GM12892 (cell line): ENCODE data around the genes TANGO2 and SDF2L1.

GRCh38 chr22:20020674-20021220 lies at the start of gene TANGO2:
TANGO2 (plus strand) TSS chr22:20021110.
- RRBS = 1% methylated on average over 38 of the region's 61 CpGs

- RRBS = 77% methylated on average over 3 of the region's 34 CpGs
Observed at GRCh38 chr22:20114629-20115735, 922 bp upstream of the RANBP1 start.

- RRBS = no CpG with 5 or more reads among the region's 18 CpGs
Observed at GRCh38 chr22:20127674-20128613, 3.7 kb upstream of the ZDHHC8 start.

DNA sequence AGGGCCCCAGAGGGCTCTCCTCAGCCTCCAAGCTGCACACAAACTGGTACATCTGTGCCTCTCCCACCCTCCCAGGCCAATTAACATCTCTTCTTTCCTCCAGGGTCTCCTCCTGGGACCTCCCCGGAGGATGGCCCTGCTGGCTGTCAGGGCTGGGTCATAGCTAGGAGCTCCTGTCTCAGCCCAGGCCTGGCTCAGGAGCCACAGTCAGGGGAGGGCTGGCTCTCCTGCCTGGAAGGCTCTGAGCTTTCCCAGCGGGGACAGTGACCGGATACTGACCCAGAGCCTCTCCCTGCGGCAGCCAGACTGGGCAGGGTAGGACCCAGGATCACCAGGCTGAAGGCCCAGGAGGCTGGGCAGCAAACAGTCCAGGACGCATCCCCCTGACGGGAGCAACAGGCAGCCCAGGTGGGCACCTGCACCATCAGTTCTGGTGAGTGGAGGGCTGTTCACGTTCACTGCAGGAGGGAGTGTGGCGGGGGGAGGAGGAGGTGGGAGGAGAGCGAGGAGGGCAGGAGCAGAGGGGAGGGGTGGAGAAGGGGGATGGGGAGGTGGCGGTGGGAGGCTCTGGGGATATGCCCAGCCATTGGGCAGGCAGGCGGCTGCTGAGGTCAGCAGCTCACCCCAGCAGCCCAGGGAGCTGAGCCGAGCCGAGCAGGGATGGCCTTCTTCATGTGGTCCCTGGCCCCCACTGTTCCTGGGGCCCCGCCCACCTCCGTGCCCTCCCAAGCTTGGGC lies 22.0 kb downstream of the RTN4R start:
- RRBS = no CpG with 5 or more reads among the region's 15 CpGs

DNA sequence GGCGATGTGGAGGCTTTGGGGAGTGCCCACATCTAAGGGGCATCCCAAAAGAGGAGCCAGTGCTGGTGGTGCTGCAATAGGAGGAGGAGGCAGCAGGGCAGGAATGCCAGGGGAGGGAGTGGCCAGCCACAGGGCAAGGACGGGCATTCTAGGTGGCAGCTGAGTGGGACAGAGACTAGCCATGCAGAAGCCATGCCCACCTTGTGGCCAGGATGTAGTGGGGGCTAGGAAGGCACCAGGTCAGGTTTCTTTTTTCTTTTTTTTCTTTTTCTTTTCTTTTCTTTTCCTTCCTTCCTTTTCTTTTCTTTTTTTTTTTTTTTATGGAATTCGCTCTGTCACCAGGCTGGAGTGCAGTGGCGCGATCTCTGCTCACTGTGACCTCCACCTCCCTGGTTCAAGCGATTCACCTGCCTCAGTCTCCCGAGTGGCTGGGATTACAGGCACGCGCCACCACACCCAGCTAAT lies 18.8 kb downstream of the DGCR6L start:
- RRBS = no CpG with 5 or more reads among the region's 9 CpGs

DNA sequence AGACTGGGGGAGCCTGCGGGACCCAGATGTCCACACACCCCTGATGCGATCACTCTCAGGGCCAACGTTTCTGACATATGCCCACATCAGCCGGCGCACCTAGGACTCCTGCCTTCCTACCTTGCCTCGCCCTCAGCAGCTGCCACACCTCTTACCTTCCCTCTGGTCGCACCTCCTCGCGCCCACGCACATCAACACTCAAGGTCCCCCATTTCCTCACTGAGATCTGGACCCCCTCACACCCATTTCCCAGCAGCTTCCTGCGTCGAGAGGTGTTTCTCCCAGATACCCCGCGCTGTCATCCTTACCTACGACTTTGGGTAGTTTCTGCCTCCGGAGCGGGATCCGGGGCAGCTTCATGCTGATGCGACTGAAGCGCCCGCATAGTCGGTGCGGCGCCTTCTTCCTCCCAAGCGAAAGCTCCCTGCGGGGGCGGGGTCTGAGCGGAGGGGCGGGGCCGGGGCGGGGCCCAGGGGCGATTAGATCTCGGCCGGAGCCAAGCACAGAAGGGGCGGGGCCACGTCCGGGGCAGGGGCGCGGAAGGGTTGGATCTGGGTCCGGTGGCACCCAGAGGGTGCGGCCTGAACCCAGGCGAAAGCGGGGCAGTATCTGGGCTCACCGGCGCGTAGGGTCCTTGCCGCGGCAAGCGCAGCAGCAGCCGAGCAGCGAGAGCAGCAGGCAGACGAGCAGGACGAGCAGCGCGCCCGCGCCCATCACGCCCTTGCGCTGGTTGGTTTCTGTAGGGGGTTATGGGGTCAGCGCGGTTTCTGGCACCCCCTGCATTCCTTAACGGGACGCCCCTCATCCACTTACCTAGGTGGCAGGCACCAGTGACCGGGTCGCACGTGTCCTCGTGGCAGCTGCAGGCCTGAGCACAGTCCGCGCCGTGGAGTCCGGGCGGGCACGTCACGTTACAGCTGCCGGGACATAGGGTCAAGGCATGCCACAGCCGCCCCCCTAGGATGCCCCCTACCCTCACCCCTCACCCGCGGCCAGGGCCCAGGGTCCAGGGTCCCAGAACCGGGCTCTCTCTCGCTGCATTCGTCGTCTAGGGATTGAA lies 8.4 kb downstream of the SCARF2 start:
- RRBS = 48% methylated on average over 13 of the region's 82 CpGs

GRCh38 chr22:20504090-20504624 lies 3.3 kb upstream of the MED15 start:
- RRBS = no CpG with 5 or more reads among the region's 4 CpGs

DNA sequence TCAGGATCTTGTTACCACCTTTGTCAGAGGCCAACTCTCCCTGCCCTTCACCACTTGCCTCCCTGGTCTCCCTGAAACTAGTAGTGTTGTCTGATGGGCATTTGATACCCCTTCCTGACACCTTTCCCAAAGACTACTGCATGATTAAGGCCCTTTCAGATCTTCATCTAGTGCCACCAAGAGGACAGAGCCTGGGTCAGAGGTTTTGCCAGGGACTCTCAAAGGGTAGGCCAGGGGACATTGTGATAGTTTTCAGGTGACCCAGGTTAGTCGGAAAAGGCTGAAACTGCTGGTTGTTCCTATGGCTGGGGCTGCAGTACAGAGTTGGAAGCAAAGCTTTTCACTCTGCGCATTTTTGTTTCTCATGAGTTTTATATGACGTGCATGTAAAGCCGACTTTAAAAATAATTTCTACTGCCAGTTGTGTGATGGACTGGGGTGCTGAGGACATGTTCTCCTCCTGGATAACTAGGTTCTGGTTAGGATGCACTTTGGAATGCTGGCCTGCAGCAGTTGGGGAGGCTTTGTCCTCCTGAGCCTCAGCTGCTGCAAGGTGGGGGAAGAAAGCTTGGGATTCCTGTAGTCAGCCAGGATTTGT lies 50.8 kb downstream of the MED15 start:
- RRBS = no CpG with 5 or more reads among the region's 4 CpGs

DNA sequence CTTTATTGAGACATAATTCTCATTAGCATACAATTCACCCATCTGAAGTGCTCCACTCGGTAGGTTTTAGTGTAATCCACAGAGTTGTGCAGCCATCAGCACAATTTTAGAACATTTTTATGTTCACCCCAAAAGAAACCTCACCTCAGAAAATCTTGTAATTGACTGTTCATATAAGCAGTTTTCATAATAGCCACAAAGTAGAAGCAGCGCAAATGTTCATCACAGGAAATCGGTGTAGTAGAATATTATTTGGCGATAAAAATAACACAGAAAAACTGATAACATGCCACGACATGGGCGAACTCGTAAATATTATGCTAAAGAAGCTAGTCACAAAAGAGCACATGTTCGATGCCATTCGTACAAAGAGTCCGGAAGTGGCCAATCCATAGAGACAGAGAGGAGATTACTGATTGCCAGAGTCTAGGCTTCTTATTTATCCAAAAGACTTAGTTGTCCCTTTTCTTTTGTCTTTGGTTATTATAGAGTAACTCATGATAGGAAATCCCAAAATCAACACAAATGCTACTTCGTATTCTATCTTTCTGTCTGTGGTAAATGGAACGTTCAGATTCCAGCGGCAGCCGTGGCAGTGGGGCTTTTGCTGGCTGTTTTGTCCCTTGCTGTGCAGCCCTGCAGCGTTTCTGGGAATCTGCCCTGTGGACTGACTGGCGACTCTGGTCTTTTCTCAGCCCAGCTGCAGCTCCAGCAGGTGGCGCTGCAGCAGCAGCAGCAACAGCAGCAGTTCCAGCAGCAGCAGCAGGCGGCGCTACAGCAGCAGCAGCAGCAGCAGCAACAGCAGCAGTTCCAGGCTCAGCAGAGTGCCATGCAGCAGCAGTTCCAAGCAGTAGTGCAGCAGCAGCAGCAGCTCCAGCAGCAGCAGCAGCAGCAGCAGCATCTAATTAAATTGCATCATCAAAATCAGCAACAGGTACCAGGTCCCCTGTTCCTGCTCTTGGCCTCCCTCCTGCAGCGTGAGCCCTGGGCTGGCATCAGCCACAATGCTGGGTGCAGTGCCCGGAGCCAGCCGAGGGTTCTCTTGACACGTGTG lies 56.7 kb downstream of the MED15 start:
- RRBS = 100% methylated on average over 3 of the region's 23 CpGs

GRCh38 chr22:20565062-20566018 lies 57.9 kb downstream of the MED15 start:
- RRBS = no CpG with 5 or more reads among the region's 18 CpGs

DNA sequence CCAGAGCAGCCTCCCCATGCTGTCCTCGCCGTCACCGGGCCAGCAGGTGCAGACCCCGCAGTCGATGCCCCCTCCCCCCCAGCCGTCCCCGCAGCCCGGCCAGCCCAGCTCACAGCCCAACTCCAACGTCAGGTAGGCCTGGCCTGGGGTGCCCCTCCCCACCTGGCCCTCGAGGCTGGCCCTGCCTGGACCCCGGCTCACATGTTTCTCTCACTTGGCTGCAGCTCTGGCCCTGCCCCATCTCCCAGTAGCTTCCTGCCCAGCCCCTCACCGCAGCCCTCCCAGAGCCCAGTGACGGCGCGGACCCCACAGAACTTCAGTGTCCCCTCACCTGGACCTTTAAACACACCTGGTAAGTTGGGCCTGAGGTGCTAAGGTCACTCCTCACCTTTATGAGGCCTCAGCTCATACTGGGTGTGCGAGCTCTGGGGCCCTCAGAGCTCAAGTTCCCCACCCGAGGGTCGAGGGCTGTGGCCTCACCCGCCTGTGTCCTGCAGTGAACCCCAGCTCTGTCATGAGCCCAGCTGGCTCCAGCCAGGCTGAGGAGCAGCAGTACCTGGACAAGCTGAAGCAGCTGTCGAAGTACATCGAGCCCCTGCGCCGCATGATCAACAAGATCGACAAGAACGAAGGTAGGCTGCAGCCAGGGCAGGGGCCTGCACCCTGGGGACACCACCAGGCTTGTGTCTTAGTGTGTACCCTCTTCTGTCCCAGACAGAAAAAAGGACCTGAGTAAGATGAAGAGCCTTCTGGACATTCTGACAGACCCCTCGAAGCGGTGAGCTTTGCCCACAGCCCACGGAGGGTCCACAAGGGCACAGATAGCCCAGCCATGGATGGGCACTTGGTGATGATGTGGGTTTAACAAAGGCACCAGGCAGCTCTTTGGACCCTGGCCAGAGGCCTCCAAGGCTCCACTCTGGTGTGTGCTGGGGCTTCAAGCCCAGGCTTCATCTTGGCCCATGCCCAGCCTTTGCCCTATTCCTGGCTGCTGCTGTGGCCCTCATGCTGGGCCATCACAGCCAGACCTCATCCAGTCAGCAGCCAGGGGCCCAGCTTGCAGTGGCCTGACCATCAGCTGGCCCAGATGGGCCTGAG lies 75.6 kb downstream of the MED15 start:
- RRBS = 95% methylated on average over 8 of the region's 28 CpGs

DNA sequence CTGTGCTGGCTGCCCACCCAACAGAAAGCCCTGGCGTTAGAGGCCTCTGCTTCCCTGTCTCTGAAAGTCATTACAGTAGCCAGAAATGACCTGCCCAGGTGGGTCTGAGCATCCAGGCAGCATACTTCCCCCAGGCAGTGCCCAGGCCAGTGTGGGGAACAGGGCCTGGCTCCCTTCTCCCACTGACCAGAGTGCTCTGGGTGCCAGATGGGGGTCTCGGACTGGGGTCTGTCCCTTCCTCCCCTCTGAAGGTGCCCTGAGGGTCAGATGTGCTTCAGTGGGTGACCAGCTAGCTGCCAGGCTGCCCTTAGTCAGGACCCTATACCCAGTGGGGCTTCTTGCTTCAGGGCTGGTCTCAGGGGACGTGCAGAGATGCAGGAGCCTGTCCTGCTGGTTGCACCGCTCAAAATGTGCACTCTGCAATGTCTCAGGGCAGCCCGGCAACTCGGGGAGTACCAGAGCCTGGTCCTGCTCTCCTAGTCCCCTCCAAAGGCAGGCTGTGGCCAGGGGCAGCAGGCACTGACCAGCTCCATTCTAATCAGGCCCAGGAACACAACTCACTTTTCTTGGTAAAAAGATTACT lies 80.6 kb downstream of the MED15 start:
- RRBS = no CpG with 5 or more reads among the region's 6 CpGs

DNA sequence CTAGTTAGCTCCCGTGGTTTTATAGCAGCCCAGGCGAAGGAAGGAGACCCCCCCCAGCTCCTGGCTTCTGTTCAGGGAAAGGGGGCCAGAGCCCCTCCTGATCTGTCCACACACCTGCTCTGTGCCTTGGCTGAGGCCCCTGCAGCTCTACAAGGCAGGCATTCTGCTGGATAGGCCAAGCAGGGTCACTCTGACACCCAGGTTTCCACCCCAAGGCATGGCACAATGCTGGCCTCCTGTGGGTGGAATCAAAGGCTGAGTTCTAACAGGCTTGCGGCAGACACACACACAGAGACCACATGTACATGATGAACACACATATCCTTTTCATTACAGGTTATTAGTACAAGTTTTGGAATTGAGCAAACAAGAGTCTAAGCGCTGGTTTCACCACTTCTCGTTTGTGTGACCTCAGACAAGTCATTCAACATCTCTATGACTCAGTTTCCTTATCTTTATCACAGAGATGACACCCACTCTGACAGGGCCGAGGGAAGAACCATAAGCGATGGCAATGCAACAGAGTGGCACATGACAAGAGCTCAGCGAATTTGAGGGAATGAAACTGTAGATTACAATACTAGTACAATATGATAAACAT lies 7.6 kb downstream of the SERPIND1 start:
- RRBS = no CpG with 5 or more reads among the region's 8 CpGs

GRCh38 chr22:20956739-20957537 lies 10.1 kb upstream of the AIFM3 start:
- RRBS = 11% methylated on average over 25 of the region's 65 CpGs

GRCh38 chr22:21044881-21045435 lies 788 bp upstream of the LRRC74B start:
- RRBS = 0% methylated on average over 2 of the region's 14 CpGs

GRCh38 chr22:21417891-21418327 lies 738 bp downstream of the HIC2 start:
- RRBS = no CpG with 5 or more reads among the region's 27 CpGs

DNA sequence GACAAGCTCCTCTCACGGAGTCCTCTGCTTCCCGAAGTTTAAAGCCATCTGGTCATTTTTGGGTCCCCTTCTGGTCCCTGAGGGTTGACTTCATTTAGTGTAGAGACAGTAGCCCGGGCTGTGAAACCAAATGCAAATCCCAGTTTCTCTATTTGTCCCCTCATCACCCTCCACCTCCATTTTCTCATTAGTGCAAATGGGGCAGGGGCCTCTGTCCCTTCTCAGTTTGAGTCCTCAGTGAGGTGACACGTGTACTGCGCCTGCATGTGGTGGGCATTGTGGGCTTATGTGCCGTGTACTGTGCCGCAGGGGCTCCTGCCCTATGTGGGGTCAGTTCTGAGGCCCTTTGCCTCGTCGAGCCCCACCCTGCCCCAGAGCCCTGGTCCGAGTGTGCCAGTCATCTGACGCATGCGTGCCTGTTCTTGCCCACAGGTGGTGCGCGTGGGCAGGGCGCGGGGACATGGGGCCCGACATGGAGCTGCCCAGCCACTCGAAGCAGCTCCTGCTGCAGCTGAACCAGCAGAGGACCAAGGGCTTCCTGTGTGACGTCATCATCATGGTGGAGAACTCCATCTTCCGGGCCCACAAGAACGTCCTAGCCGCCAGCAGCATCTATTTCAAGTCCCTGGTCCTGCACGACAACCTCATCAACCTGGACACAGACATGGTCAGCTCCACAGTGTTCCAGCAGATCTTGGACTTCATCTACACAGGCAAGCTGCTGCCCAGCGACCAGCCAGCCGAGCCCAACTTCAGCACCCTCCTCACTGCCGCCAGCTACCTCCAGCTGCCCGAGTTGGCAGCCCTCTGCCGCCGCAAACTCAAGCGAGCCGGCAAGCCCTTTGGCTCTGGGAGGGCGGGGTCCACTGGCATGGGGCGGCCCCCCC lies 22.5 kb upstream of the TMEM191C start:
- RRBS = no CpG with 5 or more reads among the region's 33 CpGs

- RRBS = no CpG with 5 or more reads among the region's 15 CpGs
Observed at GRCh38 chr22:21624813-21626033, 4.6 kb downstream of the YDJC start.

DNA sequence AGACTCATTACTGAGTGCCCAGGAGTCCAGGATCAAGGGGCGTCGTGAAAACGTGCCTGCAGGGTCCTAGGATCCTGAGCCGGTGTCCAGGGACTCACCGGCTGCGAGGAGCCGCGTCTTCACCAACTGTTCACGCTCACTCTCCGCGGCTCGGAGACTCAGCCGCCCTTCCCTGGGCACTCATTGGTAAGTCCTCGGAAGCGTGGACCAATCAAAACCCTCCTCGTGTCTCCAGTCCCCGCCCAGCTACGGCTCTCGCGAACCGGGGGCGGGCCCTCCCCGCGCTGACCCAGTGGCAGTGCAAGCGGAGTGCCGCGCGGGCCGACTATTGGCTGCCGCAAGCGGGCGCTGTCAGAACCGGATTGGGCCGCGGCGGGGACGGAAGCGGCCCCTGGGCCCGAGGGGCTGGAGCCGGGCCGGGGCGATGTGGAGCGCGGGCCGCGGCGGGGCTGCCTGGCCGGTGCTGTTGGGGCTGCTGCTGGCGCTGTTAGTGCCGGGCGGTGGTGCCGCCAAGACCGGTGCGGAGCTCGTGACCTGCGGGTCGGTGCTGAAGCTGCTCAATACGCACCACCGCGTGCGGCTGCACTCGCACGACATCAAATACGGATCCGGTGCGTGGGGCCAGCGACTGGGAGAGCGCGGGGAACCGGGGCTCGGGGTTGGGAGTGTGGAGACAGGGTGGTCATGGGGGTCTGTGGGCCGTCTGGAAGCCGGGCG lies at the start of gene SDF2L1:
TSS of gene SDF2L1 (plus strand) at position 390 of the 717 bp plus-strand sequence.
- RRBS = 2% methylated on average over 26 of the region's 74 CpGs

DNA sequence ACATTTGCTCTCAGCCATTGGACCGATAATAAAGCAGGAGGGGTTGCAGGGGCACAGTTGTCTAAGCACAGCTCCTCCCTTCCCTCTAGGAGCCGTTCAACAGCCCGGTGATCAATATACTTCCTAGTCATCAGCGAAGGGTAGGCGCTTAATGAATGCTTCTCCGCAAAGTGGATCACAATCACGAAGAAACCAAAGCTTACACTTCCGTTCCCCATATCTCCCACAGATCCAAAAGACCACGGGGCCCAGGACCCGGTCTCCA lies 9.2 kb downstream of the SDF2L1 start:
- RRBS = no CpG with 5 or more reads among the region's 10 CpGs